Liver (tissue), 9 donors: ENCODE results near the gene CUZD1.

- PRO-cap, 5 experiments = no peak in any of the 5 experiments
- RAMPAGE, long total RNA, 2 experiments = no peak in any of the 2 experiments
- RRBS = no CpG with 5 or more reads among the region's 6 CpGs
These were observed at the start of gene CUZD1 for GRCh38 chr10:122845701-122846018. Gene CUZD1 (minus strand): TSS chr10:122845857.

- PRO-cap, 5 experiments = no peak in any of the 5 experiments
- RAMPAGE, long total RNA, 2 experiments = no peak in any of the 2 experiments
- RRBS = 8% methylated on average over 24 of the region's 61 CpGs
These were observed 1.1 kb downstream of the HMX3 start for GRCh38 chr10:123136743-123137430.

DNA sequence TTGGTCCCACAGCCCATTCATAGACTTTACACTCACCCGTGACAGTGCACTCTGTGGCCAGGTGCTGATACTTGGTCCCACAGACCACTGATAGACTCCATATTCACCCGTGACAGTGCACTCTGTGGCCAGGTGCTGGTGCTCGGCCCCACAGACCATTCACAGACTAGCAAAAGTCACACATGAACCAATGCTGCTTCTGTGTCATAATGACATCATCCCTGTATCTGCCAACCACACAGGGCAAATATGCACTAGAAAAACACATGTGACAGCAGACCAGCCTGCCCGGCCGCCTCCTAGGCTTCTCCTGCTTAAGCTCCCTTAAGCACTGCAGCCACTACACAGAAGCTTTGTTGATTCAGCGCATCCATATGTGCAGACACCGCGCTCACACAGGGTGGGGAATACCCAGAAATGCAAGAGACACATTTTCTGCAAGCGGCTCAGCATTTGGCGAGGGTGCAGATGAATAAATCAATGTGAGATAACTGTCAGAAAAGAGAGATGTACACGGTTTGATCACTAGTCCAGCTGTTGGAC lies 33.6 kb downstream of the CPXM2 start:
- PRO-cap, 5 experiments = no peak in any of the 5 experiments
- RAMPAGE, long total RNA, 2 experiments = no peak in any of the 2 experiments
- RRBS = no CpG with 5 or more reads among the region's 11 CpGs

- PRO-cap, 5 experiments = no peak in any of the 5 experiments
- RAMPAGE, long total RNA, 2 experiments = no peak in any of the 2 experiments
- RRBS = no CpG with 5 or more reads among the region's 7 CpGs
These were observed 59.2 kb downstream of the CHST15 start for GRCh38 chr10:124034055-124034644.

GRCh38 chr10:124063649-124064754 lies 29.4 kb downstream of the CHST15 start:
- PRO-cap, 5 experiments = peak in 1 of 5 experiments; most common minus-strand start chr10:124063906 (in 1)
- RAMPAGE, long total RNA, 2 experiments = no peak in any of the 2 experiments
- RRBS = no CpG with 5 or more reads among the region's 22 CpGs

GRCh38 chr10:124071829-124072642 lies 21.4 kb downstream of the CHST15 start:
- PRO-cap, 5 experiments = no peak in any of the 5 experiments
- RAMPAGE, long total RNA, 2 experiments = no peak in any of the 2 experiments
- RRBS = no CpG with 5 or more reads among the region's 9 CpGs

DNA sequence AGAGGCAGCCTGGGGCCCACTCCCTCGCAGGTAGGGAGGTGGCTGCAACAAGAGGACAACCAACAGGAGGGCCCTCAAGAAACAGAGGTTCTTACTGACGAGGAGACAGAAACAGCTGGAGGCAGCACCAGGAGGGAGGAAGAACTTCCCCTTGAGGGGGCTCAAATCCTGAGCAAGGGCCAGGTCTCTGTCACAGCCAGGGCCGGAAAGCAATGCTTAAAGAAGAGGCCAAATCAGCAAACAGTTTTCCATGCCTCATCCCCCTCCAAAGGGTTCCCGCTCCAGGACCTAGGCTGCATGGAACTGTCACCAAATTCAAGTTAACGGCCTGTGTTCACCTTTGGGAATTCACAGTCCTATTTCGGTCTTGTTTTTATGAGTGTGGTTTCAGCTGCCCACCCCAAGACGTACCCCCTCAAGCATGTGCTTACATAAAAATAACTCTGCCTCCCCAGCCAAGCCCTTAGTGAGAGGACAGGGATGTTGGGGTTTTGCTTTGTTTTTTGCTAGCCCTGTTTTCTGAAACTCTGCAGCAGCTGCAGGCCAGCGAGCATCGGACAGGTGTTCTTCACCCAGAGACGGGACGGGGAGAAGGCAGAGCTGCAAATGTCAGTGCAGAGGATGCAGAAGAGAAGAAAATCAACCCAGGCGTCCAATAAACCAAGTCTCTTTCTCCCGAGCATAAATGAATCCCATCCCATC lies 13.7 kb downstream of the CHST15 start:
- PRO-cap, 5 experiments = no peak in any of the 5 experiments
- RAMPAGE, long total RNA, 2 experiments = no peak in any of the 2 experiments
- RRBS = no CpG with 5 or more reads among the region's 13 CpGs

DNA sequence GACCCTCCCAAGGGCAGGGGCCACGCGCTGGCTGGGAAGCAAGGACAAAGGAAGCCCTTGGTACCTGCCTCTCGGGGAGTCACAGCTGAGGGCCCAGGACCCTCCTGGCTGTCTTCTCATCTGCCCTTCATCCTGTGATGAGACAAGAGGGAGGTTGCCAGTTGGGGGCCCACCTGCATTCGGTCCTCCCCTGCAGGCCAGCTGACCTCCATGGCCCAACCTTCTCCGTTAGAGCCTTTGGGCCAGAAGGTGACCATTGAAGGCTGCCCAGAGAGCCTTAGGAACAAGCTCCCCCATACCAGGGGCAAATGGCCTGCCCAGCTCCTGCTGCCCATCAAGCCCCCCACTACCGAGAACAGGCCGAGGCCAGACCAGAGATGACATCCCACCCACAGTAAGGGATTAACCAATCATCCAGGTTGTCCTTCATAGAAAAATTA lies 9.2 kb downstream of the CHST15 start:
- PRO-cap, 5 experiments = no peak in any of the 5 experiments
- RAMPAGE, long total RNA, 2 experiments = no peak in any of the 2 experiments
- RRBS = no CpG with 5 or more reads among the region's 7 CpGs

DNA sequence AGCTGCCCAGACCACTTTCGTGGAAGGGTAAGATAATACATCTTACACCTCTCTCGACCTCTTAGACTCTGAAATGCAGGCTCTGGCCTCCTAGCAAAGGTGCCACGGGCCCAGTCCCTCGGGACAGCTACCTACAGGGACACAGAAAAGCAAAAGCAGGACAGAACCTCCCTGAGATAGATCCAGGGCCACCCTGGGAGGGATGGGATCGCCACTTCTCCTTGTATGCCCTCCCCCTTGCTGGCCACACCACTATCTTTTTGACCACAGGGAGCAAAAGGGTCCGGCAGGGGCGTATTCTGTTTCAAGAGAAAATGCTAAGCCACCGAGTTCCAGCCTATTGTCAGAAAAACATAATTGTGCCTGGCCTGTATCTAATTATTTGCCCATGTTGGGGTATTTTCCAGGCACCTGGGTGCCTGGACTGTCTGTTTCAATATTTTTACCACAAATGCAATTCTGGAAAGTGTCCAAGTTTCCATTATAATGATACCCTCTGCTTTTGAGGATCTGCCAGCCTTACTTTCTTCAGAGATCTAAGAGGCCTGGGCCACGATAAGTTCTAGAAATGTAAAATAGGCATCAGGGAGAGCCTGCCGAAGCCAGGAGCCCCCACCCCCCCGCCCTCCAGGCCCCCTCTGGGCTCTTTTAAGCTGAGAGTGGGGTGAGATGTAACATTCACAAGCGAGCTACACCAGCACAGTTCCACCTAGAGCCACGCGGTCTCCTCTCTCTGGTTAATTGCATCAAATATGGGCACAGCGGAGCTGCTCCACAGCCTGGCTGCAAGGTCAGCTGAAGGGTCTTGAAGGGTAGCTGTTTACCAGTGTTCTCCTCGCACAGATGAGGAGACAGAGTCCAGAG lies 6.1 kb downstream of the CHST15 start:
- PRO-cap, 5 experiments = no peak in any of the 5 experiments
- RAMPAGE, long total RNA, 2 experiments = no peak in any of the 2 experiments
- RRBS = no CpG with 5 or more reads among the region's 16 CpGs

- PRO-cap, 5 experiments = no peak in any of the 5 experiments
- RAMPAGE, long total RNA, 2 experiments = no peak in any of the 2 experiments
- RRBS = no CpG with 5 or more reads among the region's 5 CpGs
These were observed 30.7 kb upstream of the CHST15 start for GRCh38 chr10:124124120-124124497.

GRCh38 chr10:124143468-124144052 lies 50.2 kb upstream of the CHST15 start:
- PRO-cap, 5 experiments = no peak in any of the 5 experiments
- RAMPAGE, long total RNA, 2 experiments = no peak in any of the 2 experiments
- RRBS = no CpG with 5 or more reads among the region's 8 CpGs

GRCh38 chr10:124305206-124305575 lies 113.5 kb downstream of the OAT start:
- PRO-cap, 5 experiments = peak in 2 of 5 experiments; most common plus-strand start chr10:124305393 (in 2)
- RAMPAGE, long total RNA, 2 experiments = no peak in any of the 2 experiments
- RRBS = no CpG with 5 or more reads among the region's 1 CpG

DNA sequence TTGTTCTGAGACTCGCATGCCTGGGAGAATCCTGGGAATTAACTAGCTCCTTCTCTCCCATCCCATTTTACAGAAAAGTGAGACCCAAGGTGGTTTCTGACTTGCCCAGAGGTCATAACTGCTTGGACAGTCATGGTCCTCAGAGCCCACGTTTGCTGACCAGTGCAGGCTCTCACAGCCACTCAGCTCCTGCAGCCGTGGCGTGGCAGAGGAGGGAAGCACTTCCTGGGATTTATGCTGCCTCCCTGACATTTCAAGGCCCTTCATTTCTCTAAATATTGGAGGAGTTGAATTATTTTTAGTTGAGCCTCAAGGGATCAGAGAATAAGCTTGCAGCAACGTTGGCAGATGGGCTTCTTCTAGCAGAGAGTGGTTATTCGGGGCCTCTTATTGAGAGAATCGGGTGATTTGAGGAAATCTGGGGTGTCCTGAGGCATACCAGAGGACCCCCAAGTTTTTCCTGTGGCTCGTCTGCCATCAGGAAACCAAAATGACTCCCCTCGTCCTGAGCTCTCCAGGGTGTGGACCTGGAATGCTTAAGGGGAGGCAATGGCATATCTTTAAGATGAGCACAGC lies 77.1 kb downstream of the LHPP start:
- PRO-cap, 5 experiments = no peak in any of the 5 experiments
- RAMPAGE, long total RNA, 2 experiments = no peak in any of the 2 experiments
- RRBS = no CpG with 5 or more reads among the region's 9 CpGs

DNA sequence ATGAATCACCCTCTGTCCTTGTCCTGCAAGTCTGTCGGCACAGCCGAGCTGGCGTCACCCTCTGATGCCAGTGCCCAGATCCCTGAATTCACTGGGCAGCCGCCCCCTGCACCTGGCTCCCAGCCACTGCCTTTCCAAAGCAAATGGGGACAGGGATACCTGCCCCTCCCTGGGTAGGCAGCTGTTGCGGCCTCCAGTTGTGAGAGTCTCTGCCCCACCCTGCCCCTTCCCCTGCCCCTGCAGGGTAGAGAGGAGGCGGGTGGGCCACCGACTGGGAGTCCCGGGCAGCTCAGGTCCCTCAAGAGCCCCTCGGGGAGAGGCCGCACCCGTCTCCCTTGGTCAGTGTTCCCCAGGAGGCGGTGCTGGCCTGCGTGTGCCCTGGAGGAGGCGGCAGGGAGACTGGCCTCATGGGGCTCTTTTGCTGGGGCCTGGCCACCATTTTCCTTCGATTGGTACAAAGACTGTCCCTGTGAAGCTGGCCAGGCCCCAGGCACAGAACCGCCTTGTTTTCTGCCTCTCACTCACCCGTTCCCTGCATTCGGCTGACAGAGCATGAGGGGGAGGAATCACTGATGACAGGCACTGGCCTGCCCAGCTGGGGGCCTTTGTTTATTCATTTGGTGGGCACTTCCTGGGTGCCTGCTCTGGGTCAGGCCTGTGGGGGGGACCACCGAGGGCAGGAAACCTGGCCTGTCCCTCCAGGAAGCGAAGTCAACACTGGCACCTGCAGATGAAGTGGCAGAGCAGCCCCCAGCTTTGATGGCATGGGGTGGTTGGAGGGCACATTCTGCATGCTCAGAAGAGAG lies 139.3 kb downstream of the FAM53B start:
- PRO-cap, 5 experiments = no peak in any of the 5 experiments
- RAMPAGE, long total RNA, 2 experiments = no peak in any of the 2 experiments
- RRBS = no CpG with 5 or more reads among the region's 20 CpGs

DNA sequence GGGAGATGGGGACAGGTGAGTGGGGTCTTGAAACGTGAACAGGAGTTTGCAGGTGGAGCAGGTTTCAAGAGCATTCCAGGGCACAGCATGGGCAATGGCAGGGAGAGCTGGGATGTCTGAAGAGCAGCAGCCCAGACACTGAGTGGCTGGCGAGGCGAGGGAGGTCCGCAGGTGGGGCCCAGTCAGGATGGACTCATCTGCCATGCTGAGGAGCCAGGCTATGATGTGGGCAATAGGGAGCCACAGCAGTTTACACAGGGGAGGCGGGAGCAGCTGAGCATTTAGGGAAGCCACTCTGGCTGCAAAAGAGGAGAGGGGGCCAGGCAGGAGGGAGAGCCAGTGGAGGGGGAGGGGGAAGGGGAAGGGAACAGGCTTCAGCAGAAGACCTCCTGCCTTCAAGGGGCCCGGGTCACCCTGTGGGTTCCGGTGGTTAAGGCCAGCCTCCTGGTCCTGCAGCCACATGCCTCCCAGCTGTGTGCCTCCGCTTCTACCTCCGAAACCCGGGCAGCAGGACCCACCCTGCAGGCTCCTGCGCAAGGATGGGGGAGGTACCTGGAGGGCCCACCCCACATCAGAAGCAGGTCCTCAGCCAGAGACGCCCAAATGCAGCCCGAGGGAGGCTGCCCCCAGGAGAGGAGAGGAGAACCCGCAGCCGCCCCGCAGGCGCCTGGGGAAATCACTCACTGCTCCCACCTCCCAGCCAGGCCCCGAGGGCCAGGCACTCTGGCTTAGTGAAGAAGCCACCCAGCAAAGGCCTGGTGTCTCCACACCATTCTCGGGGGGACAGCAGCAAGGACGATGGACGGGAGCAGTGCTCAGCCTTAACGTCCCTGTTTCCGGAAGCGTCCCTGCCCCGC lies 138.4 kb downstream of the FAM53B start:
- PRO-cap, 5 experiments = no peak in any of the 5 experiments
- RAMPAGE, long total RNA, 2 experiments = no peak in any of the 2 experiments
- RRBS = 91% methylated on average over 3 of the region's 25 CpGs

DNA sequence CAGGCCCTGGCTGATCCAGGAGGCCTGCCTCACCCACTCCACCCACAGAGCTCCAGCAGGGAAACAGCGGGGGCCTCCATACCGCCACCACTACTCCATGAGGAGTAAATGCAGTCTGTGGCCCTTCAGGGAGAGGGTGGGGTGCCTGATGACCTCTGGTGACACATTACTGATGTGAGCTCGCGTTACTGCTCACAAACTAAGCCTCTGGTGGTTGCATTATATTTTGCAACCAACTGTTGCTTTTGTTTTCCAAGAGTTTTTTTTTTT lies 72.7 kb downstream of the FAM53B start:
- PRO-cap, 5 experiments = no peak in any of the 5 experiments
- RAMPAGE, long total RNA, 2 experiments = no peak in any of the 2 experiments
- RRBS = no CpG with 5 or more reads among the region's 4 CpGs

DNA sequence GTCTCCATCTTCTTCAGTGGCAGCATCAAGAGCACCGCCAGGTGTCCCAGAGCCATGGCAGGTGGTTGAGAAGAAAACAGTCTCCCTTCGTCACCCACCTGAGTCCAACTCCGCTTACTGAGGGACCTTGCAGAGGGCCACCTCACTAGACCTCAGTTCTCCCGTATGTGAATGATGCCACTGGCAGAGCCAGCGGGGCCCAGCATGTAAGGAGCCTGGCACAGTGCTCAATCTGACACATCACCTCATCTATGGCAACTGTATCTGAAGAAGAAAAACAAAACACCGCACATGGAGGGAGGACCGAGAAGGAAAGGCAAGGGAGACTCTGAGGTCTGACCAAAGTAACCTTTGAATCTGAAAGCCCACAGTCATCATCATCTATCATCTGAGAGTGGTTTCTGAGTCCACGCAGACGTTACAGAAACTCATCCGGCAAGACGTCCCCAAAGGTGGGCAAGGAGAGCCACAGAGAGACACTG lies 49.3 kb downstream of the FAM53B start:
- PRO-cap, 5 experiments = no peak in any of the 5 experiments
- RAMPAGE, long total RNA, 2 experiments = no peak in any of the 2 experiments
- RRBS = no CpG with 5 or more reads among the region's 11 CpGs

- PRO-cap, 5 experiments = no peak in any of the 5 experiments
- RAMPAGE, long total RNA, 2 experiments = no peak in any of the 2 experiments
- RRBS = no CpG with 5 or more reads among the region's 8 CpGs
These were observed 46.5 kb downstream of the FAM53B start for GRCh38 chr10:124697612-124698148.

DNA sequence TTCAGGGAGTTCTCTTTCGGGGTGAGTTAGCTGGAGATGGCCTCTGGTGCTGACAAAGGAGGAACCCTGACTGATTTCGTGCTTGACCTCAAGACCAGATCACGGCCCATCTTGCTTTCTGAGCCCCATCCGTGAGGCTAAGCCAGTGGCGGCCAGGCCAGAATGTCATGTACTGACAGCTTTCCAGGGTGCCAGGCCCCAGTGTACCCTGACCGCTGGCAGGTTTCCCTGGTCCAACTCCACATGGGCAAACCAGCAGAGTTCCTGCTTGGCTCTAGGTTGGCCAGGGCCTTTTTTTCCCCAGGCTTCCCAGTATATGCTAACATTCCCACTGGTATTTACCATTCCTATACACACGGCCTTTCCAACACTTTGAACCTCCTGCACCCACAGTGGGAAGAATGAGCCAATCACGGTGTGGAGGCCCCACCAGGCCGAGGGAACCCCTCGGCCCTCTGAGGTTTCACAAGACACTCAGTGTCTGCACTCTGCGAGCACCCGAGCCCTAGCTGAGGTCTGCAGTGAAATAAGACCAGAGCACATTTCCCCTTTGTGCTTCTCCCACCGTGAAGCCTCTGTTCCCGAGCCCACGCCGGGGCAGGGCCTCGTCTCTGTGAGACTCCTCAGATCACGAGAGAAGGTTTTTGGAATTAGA lies 44.1 kb downstream of the FAM53B start:
- PRO-cap, 5 experiments = no peak in any of the 5 experiments
- RAMPAGE, long total RNA, 2 experiments = no peak in any of the 2 experiments
- RRBS = no CpG with 5 or more reads among the region's 18 CpGs

DNA sequence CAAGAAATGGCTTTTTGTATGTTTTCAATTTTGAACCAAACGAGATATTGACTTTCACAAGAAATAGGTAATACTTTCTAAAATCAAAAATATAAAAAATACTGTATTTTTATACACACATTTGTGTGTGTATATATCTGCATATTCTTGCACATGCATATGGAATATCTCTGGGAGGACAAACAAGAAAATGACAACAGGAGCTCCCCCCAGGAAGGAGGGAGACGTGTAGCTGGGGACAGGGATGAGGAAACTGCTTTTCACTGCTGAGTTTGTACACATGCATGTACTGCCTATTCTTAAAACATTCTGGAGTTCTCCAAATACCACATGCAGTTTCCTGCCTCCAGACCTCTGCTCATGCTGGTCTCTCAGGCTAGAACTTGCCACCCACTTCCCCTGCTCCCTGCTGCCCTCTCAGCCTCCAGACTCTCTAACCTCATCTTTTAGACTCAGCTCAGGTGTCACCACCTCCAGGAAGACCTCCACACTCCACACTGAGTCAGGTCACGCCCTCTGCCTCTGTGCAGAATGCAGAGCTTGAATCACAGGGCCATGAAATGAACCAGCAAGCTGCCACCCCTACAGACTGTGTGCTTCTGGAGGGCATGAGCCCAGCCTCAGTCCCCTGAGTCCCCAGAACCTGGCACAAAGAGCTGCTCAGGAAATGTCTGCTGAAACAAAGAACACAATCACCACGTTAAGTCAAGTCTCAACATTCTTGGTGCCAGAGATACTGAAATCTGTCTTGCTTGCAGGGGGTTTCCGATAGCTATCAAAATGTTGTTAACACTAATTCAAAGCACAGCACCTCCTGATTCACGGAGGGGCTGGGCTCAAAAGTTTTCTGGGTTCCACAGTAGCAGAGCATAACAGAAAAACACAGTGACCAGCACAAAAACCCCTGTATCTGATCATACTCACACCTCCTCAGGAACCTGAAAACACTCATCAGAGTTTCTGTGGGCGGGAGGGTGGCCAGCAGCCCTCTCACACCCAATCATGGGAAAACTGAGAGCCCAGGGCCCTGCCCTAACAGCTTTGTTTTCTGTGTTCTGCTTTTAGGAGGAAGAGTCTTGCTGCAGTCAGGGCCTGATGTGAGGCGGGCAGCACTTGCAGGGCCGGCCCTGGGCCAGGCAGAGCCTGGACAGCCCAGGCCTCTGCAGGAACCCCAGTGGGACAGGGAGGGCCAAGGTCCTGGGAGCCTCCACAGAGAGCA lies 21.2 kb downstream of the FAM53B start:
- PRO-cap, 5 experiments = peak in 2 of 5 experiments; most common plus-strand start position 1,071 of the sequence (in 1); most common minus-strand start position 1,043 of the sequence (in 1)
- RAMPAGE, long total RNA, 2 experiments = no peak in any of the 2 experiments
- RRBS = no CpG with 5 or more reads among the region's 9 CpGs